HTR-8/SVneo (cell line): ENCODE data around the genes SMIM38 and FADD.

GRCh38 chr11:69018625-69019348, 5.7 kb upstream of the MRGPRF start:
- RRBS: no CpG with 5 or more reads among the region's 20 CpGs

DNA sequence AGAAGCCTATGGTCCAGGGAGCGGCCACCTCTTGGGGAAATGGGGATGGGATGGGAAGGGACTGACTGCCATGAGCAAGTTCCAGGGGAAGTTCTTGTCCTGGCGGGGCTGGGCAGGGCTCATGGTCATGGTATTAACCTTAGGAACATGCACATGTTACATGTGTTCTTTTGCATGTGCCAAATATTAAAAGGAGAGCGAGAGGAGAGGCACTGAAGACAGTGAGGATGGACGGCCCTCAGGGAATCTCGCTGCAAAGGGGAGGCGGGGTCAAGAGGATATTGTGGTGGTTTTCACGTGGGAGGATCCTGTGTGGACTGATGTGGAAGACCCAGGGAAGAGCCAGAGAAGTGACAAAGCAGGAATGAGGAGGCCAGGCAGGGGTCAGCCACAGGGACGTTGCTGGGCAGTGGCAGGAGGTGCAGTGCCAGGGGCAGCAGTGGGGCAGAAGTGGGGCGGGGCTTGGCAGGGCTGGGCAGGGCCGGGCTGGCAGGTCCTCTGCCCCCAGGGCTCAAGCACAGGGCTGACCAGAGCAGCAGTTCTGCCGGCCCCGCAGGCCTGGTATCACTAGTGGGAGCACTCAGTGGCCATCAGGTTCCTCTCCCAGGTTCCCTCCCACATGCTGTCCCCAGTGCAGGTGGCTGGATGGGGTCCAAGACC, 45.1 kb downstream of the TPCN2 start:
- RRBS: 4% methylated on average over 2 of the region's 12 CpGs

DNA sequence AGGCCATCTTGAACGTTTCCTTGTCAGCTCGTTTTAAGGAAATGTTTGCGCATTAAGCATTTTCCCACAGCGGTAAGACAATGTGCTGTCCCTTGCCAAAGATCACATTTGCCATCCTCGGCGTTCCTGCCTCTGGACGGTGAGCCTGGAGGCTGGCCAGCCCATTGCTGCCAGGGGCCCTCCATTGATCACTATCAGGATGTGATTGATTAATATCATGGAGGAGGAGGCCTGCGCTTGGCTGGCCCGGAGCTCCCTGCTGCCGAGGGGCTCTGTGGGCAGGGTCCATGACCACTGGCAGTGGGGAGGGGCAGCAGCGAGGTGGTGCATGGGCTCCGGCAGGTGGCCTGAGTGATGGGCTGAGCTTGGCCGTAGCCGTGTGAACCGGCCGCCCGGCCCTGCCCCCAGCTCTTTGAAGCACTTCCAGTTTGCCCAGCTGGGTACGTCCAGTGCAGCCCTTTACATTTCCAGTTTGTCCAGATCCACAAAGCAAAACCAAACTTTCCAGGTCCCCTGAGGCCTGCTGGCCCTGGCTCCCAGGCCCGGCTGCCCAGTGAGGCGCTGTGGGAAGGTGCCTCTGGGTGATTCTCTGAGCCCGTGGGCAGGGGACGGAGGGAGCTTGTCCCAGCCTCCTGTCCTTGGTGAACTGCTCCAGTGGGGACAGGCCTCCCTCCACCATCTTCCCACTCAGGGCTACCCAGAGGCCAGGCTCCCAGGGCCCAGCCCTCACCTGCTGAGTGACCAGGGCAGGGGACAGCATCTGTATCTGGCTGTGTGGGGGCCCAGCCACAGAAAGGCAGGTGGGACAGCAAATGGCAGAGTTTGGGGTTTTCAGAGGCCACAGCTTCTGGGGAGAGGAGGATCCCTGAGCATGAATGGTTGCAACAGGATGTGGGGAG, 49.4 kb upstream of the SMIM38 start:
- RRBS: 95% methylated on average over 7 of the region's 22 CpGs

GRCh38 chr11:69108428-69108627, 47.4 kb upstream of the SMIM38 start:
- RRBS: no CpG with 5 or more reads among the region's 2 CpGs

GRCh38 chr11:69153889-69154215, 1.9 kb upstream of the SMIM38 start:
- RRBS: no CpG with 5 or more reads among the region's 5 CpGs

DNA sequence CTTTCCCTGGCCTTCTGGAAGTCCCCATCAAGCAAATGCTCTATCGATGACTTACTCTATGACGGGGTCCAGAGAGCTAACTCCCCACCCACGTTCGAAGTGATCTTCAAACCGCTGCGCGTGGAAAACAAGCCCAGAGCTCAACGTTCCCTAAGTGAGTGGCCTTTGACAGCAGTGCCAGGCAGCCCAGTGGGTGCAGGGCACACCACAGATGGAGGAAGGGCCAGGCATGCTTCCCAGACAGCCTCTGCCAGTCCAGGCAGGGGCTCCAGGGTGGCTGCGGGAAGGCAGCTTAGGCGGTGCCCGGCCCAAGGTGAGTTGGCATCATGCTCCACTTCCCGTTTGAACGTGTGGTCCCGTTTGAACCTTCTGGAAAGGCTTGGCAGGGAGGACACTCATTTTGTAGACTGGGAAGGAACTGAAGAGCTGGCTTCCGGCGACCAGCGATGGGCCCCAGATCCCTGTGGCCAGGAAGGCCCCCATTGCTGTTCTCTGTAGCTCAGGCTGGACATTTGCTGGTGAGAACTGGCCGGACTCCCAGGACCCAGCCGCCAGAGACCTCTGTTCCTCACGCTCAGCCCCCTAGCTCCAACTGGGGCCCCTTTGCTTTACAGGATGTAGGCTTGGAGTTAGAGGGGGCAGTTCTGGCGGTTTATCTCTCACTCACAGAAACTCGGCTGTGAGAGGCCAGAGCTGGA, at the start of gene SMIM38:
TSS of gene SMIM38 (plus strand) at position 134 of the 698 bp plus-strand sequence.
- RRBS: no CpG with 5 or more reads among the region's 22 CpGs

GRCh38 chr11:69273031-69273698, 20.8 kb upstream of the MYEOV start:
- RRBS: no CpG with 5 or more reads among the region's 18 CpGs

DNA sequence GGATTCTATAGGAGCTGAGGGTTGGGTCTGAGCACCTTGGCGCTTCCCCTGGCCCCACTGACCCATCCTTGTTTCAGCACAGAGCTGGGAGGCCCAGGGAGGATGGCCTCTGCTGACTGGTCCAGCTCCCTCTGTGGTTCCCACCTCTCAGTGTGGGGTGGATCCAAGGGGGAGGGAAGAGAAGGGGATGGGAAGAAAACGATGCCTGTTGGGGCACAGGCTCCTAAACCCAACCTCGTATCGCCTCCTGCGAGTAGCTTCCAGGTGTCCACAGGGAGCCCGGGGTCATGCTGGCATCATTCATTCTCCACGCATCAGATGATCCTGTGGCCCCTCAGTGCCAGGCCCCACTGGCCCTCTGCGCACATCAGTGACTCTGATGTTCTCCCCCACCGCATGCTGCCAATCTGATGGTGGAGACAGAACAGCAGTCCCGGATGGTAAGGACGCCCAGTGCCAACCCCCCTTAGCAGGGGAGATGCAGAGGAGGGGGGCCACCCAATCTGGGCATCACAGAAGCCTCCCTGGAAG, 5.1 kb downstream of the MYEOV start:
- RRBS: no CpG with 5 or more reads among the region's 11 CpGs

DNA sequence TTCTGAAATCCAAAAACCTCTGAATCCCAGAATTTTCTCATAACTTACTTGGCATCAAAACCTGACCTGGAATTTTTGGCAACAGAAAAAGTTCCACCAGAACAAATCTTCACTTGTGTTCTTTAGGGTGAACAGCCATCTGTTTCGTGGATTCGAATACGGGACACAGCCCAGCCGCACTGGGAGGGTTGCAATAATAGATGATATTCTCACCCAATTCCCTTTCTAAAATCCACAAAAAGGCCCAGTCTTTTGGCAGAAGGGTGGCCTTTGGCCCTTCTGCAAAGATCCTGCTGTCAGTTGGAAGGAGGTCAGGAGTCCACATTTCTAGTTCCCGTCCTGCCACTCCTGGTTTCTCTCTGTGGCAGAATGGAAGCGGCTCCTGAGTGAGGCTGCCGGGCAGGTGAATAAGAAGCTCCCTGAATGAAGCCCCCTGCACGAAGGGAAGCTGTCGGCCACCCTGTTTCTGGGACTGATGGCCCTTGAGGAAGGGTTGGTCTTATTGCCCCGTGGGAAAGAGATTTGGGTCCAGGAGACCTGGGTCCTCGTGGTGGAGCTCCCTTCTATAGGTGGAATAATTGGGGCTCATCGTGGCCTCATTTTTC, 170.6 kb upstream of the CCND1 start:
- RRBS: no CpG with 5 or more reads among the region's 12 CpGs

GRCh38 chr11:69480410-69481001, 160.4 kb upstream of the CCND1 start:
- RRBS: 88% methylated on average over 5 of the region's 11 CpGs

DNA sequence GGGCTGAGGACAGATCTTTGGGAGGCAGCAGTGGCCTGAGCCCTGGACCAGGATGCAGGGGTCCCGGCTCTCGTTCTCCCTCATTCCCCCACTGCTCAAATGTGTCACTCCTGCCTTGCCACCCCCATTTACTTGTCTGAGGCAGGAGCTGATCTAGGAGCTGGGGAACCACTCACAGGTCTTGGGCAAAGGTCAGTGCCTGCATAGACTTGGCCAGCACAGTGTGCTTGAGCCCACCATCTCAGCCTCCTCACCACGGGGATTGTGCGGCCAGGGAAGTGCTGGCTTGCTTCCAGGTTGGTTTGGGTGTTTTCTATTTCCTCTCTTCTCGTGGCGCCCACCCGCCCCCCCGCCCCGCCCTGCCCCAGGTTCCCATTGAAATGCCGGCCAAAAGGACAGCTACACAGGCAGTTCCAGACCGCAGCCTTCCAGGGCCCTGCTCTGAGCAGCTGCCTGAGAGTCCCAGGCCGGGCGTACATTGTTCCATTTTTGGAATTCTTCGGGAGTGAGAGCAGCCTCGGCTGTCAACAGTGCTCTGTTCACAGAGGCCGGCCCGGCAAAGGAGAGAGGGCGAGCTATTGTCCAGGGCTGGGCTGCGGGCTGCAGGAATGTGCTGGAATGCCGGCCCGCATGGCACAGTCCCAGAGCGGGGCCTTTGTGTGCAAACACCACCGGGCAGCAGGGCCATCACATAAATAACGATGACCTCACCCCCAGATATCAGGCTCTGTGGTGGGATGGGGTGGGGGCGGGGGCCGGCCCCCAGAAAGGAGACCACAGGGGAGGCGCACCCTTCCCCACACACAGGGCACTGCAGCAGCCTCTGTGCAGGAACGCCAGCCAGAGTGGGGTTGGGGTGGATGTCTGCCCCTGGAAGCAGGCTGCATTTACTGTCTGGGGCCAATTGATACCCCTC, 143.9 kb upstream of the CCND1 start:
- RRBS: 2% methylated on average over 14 of the region's 28 CpGs

DNA sequence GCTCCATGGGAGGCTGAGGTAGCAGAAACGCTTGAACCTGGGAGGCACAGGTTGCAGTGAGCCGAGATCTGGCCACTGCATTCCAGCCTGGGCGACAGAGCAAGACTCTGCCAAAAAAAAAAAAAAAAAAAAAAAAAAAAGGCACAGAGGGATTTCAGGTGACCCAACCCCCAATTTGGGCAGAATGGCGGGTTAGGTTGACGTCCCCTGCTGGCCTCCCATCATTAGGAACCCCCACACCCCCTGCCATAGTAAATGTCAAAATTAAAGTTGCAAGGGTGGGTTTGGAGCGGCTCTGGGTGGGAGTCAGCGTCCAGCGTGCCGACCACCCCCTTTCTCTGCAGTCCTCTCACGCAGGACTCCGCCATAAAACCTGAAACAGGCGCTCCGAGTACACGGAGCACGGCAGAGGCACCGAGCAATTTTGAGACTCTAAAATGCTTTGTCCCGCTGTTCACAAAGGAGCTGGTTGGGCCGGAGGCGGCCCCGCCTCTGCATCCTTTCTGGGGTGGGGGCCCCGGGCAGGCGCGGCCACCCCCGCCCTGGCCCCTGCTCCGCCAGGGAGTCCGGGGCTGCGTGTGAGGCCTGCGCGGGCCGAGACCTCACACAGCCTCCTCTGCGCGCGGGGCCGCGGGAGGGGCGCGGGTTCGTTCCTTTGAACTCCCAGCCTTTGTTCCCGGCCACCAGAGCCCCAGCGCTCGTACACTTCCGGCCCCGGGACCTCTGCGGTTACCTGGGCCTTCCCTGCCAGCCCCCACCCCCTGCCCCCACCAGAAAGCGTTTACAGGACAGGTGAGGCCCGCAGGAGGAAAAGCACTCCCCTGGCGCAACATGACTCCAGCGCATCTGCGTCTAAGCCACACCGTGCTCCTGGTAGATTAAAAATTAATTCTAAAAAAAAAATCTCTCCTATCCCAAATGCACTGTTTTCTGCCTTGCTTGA, 1.7 kb downstream of the FGF19 start:
- RRBS: 90% methylated on average over 15 of the region's 50 CpGs

- RRBS: 15% methylated on average over 3 of the region's 6 CpGs
Measured at GRCh38 chr11:69949306-69949812, 128.8 kb upstream of the ANO1 start.

DNA sequence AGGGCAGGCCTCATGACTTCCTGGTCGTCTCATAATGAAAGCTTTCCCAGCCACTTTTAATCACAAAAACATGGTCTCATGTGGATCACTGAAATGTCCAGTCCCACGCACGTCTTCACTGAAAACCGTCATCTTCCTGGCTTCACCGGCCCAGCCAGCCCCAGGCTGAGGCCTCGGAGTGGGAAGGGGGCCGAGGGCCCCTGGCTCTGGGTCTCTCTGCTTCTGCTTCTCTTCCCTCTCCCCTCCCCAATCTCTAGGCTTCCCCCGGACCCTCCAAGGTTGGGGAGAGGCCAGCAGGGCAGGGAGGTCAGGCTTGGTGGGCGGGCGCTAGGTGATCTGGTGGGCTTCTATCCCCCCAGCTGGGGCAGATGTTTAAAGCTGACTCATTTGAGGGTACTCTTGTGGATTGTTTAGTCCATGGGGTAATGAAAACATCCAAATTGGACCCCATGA, 58.3 kb upstream of the ANO1 start:
- RRBS: no CpG with 5 or more reads among the region's 10 CpGs

DNA sequence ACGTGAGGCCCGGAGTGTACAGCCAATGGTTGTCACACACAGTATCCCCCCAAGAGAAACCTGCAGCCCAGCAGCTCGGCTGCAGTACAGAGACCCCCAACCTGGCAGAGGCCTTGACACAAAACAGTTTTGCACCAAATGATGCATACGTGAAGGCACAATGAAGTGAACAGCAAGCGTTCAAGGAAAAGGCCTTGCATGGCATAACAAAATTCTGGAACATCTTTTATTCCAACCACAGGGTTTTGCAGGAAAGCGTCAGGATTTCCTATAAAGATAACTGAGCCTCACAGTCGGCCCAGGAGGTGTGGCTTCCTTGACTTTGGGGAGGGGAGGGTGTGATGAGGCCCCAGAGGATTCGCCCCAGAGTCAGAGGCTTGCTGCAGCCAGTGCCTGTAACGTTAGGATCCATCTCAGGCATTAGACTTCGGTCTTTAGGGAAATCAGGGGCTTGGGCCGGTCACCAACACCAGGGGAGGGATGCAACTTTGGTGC, 5.8 kb upstream of the ANO1 start:
- RRBS: no CpG with 5 or more reads among the region's 11 CpGs

GRCh38 chr11:70162766-70163559, 40.1 kb upstream of the FADD start:
- RRBS: no CpG with 5 or more reads among the region's 23 CpGs

DNA sequence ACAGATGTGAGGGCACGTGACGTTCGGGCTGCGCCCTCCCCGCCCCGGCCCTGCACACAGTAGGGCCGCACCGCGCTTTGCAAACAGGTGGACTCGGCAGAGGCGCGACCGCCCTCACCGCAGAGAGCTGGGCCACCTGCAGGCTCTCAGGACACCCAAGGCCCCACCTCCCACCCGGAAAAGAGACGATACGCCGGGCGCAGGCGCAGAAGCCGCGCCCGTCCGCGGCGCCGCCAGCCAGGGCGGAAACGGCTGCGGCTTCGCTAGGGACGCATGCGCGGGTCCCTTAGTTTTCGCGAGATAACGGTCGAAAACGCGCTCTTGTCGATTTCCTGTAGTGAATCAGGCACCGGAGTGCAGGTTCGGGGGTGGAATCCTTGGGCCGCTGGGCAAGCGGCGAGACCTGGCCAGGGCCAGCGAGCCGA, at the start of gene FADD:
TSS of gene FADD (plus strand) at position 318 of the 425 bp plus-strand sequence.
- RRBS: under 1% methylated on average over 10 of the region's 48 CpGs

DNA sequence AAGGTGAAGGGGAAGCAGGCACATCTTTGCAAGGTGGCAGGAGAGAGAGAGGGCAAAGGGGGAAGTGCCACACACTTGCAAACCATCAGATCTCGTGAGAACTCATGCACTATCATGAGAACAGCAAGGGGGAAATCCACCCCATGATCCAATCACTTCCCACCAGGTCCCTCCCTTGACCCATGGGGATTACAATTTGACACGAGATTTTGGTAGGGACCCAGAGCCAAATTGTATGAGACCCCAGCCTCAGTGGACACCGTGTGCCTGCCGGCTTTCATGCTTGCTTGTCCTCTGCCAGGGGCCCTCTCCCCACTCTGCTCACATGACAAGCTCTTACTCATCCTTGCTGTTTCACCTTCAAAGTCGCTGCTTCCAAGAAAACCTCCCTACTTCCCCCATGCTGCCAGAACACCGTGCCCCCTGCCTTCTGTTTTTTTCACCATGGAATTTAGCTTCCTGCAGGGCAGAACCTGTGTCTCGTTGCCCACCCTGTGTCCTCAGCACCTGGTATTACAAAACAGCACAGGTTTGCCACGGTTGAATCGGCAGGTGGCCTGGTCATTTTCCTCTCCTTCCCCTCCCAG, 23.2 kb upstream of the PPFIA1 start:
- RRBS: no CpG with 5 or more reads among the region's 9 CpGs

DNA sequence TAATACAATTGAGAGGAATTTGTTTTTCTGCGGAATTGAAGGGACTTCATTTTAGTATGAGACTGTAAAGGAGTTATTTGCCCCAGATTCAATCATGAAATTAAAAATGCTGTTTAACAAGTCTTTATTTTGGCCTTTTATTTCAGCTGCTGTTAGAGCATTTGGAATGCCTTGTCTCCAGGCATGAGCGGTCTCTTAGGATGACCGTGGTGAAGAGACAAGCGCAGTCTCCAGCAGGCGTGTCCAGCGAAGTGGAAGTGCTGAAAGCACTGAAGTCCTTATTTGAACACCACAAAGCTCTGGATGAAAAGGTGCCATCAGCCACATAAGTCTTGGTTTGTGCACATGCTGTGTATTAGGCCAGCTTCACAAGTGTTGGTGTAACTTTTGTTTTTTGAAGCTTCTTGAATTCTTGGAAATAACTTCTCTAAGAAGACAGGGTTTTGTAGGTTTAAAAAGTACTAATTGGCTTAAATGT, 54.2 kb downstream of the PPFIA1 start:
- RRBS: no CpG with 5 or more reads among the region's 6 CpGs

DNA sequence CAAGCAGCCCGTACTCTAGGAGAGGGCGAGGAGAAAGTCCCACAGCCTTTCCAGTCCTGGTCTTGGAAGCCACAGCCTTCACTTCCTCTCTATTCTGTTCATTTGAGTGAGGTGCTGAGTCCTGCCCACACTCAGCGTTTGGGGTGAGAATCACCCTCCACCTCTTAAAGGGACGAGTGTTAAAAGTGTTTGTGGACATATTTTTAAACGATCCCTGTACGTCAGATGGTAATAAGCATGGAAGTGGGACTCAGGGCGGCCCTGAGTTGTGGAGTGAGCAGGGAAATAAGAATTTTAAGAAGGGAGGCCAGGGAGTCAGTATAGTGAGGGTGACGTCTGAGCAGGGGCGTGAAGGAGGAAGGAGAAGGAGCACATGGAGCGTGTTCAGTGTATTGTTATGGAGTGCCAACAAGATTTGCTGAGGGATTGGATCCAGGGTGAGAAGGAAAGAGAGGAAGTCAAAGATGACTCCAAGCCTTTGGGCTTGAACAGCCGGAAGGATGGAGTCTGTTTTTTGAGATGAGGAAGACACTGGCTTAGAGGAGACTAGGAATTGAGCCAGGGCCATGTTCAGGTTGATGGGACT, 57.3 kb upstream of the CTTN start:
- RRBS: no CpG with 5 or more reads among the region's 11 CpGs